Cardiac ventricle fibroblast (primary cell): ENCODE data around the gene SLC12A6.

DNA sequence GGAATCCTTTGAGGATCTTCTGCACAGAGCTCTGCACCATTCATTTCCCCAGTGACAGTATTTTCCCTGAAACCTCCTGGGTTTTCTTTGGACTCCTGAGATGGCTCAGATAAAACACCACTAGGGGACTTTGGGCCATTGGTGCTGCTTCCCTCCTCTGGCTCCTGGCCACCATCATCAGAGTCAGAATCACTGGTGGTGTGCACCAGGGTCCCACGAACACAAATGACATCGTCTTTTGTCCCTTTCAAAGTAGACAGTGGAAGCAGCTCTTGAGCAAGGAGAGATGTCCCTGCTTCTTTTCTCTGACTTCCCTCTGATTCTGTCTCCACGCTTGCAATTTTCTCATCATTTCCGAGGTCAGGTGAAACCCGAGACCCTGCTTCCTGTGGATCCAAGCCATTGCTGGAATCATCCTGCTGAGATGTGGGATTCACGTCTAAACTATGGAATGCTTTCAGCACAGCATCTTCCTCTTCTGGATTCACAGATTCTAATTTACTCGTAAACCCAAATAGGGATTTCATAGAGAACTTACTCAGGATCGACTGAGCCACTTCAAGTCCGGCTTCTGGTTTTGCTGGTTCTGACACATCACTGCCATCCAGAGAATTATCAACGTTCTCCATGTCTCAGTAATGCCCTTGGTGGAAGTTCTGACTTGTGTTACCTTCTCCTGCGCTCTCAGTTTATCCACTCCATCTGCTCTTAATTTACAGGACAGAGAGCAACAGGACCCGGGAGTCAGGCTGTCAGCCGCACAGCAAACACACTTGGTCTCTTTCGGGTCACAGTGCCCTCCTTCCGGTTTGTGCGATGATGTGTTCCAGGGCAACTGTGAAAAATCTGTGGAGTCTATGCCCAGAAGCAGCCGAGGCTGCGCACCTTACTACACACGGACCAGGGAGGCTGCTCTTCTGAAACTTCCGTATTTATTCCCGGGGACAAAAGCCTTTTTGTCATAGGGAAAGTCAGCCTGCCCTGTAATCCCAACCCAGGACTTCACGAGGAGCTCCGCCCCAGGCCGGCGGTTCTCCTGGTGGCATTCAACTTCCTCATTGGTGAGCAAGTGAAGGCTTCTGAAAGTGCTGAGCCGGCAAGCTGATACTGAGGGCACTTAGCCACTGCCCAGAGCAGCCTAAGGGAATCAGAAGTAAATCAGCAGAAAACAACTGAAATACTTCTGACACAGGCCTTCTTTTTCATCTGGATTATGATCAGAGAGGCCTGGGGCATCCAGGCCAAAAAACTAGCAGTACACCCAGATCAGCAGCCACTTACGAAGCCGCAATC is 126.8 kb downstream of the FMN1 start:
- RAMPAGE, long total RNA: no peak

DNA sequence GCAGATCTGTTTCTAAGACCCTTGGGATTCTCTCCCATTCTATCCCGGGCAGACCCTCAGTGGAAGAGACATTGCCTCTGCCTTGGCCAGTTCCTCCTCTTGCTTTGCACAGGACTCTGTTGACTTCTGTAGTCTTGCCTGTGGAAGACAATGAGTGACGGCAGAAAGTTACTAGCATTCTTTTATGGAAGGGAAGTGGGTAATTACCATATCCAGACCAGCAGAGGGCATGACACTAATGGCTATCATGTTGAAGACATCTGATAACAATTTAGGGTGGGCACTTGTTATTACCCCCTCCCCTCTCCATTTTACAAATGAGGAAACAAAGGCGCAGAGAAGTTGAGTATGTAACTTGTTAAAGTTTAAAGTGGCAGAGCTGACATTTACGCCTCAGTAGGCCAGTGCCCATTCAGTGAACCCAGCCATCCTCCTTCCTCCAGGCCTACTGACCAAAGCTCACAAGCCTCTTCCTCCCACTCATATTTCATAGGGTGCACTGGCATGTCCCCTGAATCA is 48.2 kb upstream of the FMN1 start:
- RAMPAGE, long total RNA: no peak

GRCh38 chr15:34291551-34292013 is 46.0 kb downstream of the SLC12A6 start:
- RAMPAGE, long total RNA: no peak

DNA sequence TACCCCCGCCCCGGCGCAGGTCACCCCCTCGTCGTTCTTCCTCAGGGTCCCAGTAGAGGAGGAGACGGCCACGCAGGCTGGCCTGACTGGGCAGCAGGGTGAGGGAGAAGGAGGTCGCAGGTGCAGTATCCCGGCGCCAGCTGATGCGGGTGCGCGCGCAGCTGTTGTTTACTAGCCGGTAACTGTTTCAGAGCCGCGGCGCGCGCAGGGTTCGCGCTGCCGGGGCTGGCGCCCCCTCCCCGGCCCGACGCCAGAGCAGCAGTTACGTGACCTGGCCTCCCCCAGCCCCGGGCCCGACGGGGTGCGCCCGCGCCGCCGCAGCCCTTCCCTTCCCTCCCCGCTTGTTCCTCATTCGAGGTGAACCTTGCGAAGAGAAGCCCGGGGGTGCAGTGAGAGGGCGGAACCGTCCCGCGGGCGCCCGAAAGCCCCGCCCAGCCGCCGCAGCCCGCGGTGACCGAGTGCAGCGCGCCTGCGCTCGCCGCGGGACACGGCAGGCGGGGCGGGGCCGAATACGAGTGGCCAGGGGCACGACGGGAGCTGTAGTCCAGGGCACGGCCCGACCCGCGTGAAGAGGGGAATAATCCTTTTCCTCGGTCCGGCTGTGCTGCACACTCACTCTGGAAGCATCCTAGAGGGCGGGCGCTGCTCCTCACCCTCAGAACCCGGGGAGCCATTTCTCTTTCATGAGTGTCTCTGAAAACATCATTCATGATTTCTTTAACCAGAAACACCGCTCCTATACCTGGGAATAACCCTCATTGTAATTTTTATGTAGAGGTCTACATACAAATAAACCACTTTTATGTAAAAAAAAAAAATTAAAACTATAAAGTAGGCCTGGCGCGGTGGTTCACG is at the start of gene SLC12A6:
Gene SLC12A6 (minus strand): TSS at position 184 of the 855 bp plus-strand sequence.
- RAMPAGE, long total RNA: no peak

GRCh38 chr15:34720148-34720714 is 34.6 kb downstream of the GJD2 start:
- RAMPAGE, long total RNA: no peak

DNA sequence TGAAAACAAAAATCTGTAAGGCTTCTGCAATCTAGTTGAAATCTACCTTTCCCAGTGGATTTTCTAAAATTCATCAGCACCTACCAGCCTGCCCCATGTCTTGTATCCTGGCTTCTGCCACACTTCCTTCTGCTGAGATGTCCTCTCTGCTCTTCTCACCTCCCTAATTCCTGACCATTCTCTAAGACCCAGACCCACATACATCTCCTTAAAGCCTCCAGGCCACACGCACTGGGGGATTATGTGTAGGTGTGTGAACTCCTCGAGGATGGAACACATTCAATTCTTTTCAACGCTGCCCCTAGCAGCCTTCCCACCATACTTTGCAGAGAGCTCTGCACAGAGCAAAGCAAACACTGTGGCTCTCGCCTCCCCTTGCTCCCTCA is 6.2 kb downstream of the ACTC1 start:
- RAMPAGE, long total RNA: no peak

DNA sequence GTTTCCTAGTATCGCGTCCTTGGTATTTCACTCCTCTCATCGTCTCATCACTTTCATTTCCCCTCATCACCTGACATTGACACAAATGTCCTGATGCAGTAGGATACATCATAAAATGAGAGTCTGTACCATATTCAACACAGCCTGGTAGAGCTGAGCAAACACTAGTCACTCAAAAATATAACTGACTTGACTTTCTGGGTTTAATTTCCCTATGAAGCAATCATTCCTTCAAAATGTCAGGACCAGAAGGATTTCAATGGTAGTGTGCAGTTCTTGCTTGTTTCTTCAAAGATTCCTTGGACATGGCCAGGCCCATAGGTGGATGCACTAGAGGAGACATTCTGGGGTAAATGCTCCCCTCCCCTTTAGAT is 59.7 kb upstream of the ACTC1 start:
- RAMPAGE, long total RNA: no peak

DNA sequence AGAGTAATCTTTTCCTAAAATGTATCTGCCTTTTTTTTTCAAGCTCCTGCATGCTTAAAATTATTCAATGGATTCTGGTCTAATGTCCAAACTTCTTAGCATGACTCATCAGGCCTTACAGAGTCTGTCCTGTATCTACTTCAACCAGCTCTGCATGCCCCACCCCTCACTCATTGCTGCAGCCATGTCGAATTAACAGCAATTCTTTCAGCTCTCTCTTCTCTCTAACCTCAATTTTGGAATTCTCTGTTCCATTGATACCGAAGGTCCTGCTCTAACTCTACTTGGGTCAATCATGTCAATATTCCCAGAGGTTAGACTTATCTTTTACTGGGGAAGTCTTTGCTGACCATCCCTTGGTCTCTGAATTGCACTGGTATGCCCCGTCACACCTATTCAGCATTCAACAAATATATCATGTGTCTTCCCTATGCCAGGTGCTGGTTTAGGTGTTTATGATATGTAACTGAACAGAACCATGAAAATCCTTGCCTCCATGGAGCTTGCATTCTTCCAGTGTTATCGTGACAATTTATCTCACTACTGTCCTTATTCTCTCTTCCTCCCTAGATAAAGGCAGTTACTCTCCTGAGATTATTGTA is 88.5 kb upstream of the NANOGP8 start:
- RAMPAGE, long total RNA: no peak

DNA sequence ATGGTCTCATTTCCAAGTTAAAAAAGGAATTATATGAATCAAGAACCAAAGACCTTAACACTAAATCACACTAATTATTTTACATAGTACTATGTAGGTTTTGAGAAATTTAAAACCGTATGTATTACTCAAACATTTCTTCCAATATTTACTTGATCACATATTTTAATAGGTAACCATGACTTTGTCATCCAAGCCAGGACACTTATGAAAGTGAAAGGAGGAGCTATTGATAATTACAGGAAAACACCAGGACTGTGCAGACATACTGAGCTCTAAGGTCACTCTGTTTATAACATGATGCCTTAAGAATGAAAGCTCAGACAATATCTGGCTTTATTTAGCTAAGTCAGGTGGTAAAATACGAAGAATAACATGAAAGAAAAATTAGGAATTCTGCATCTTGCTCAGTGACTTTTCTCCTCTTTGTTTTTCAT is 216.0 kb upstream of the NANOGP8 start:
- RAMPAGE, long total RNA: no peak

DNA sequence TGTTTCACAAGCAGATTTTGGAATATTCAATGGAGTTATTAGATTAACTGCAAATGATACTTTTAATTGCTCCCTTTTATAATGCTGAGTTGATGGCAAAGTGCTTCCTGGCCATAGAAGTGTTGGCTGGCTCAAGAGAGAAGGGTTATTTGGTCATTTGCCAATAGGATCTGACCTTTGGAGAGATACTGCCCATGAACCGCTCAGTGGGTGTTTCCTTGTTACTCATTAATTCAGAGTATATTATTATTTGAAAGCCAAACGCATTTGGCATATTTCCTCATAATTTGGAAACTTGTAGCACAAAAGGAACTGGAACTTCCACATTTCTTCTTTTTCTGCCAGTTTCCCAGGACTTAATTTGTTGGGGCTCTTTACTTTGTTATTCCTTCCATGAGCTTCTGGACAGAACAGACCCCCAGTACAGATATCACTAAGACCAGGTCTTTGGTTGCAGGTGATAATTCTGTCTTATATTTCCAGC is 234.7 kb downstream of the CDIN1 start:
- RAMPAGE, long total RNA: no peak

DNA sequence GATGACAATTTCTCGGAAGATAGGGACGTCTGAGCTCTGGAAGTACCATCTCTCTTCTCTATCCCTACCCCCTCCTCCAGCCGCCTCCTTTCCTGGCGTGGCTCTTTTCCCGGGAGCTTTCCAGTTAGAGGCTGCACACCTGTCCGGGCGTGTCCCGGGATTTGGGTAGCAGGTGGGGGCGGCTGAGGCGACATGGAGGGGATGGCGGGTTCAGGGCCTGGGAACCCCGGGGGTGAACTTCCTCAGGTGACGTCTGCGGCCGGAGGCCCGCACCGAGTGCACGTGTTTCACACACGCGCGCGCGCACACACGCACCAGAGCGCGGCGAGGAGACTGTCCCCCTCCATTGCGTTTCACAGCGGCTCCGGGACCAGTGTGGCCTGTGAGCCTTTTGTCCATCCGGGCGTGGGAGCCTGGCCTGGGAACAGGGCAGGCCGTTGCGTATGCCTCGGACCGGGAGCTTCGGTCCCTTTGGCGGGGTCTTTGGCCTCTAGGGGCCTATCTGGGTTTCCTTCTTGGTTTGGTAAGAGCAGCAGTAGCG is 220.2 kb downstream of the MEIS2 start:
- RAMPAGE, long total RNA: no peak

DNA sequence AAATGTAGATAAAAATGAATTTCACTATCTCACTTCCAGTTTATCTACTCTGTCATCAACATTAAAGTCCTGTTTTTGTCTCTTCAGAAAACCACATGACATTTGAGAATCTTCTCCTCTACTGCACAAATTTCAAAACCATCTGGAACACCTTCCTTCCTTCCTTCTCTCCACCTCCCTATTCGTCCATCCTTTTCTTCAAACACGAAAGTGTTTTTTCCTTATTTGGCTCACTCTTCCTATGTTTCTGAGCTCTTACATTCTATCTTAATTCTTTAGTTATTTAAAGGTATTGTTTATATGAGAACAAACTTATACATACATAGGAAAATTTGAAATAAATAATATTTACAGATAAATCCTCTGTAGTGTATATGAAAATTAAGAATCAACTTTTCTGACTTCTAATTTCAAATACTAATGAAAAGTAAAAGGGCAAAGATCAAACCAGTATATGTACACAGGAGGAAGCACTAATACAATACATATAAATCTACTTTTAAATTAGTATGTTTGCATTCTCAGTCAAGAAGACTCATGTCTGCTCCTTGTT is 131.0 kb downstream of the MEIS2 start:
- RAMPAGE, long total RNA: no peak

- RAMPAGE, long total RNA: no peak
These were observed 3.9 kb upstream of the MEIS2 start for GRCh38 chr15:37104043-37104784.

DNA sequence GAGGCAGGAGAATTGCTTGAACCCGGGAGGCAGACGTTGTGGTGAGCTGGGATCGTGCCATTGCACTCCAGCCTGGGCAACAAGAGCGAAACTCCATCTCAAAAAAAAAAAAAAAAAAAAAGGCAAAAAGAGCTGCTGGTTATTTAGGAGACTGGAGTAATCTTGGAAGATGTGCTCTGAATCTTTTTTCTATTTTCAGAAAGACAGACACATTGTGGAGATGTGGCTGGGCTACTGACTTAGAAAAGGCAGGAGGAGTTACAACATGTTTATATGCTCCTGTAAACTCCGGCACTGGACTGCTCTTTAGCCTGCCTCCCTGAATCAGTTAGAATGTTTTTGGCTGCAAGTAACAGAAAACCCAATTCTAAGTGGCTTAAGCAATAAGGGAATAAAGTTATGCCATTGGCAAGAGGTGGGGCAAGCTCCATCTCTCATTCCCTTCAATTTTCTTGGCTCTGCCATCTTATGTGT is 22.2 kb upstream of the MEIS2 start:
- RAMPAGE, long total RNA: no peak

DNA sequence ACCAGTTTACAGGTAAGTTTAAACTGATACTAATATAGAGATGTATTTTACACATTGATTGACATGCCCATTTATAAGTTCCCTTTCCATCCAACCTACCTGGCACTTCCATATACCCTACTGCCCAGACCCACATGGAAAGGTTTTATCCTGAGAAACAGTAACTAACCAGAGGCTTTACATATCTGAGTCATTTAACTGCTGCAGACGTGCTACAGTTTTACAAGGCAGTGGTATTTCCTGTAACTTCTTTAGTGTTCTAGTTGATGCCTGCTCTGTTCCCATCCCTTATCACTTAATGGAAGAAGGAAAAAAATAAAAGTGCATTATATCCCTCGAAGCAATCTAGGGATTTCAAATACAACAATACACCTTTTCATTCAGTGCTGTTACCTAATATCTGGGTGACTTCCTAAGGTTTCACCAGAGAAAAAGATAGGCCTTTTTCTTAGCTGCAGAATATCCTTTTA is 107.1 kb downstream of the TMCO5A start:
- RAMPAGE, long total RNA: no peak

DNA sequence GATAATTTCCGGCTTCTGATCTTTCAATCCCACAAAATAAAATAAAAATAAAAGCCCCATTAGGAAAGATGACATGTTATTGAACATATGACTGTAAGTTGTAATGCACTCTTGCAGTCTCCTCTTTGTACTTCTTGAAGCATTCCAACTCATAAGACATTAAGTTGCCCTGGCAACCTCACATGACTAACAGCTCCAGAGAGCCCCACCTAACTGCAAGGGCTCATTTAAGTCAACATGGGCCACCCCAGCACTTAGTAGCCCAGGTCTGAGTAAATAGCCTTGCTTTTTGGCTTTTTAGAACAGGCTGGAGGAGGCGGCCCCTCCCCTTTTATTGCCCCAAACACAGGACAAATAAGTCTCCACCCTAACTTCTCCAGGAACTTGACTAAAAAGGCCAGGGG is 135.1 kb downstream of the TMCO5A start:
- RAMPAGE, long total RNA: no peak

DNA sequence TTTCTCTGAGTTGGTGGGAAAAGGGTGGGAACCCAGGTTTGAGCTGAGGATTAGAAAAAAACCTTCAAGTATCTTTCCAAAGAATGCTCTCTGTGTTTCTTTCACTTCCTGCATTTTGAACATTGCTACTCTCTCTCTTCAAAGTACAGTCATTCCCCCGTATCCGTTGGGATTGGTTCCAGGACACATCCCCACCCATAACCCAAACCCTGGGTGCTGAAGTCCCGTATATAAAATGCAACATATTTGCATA is 139.6 kb downstream of the TMCO5A start:
- RAMPAGE, long total RNA: no peak

DNA sequence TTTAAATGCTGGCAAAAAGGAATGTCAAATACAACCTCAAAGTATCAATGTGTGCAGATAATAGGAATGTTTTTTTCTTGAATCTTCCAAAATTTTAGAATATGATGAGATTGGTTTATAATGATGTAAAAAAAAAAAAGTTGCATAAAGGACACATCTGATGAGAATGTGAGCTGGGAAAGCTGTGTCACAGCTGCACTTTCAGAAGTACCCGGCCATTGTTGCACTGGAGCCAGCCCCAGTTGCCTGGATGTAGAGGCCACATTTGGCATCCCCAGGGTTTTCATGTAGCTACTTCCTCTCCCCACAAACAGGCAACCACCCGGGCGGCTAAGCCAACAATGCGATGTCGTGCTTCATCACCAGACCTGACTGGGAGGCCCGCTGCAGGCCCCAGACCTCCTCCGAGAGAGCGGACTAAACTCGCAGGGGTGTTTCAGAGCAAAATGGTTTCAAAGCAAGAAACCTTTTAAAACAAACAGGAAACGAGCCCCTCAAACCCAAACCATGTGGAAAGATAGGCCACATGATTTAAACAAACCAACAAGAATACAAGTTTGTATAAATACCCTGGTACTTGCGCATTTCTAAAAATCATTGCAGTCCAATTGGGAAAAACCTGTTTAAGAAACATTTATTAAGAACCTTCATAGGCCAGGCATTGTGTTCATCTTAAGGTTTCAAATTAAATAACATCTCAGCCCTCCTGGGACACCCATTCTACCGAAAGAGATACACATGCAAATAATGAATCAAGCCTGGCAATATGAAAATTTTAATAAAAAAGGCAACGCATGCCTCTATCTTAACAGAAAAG is 142.4 kb downstream of the TMCO5A start:
- RAMPAGE, long total RNA: no peak

GRCh38 chr15:38651737-38652232 is 87.2 kb upstream of the RASGRP1 start:
- RAMPAGE, long total RNA: no peak

GRCh38 chr15:38696145-38696862 is 131.7 kb upstream of the RASGRP1 start:
- RAMPAGE, long total RNA: no peak